GM06990 (cell line): ENCODE measurements around the gene DAZL.

DNA sequence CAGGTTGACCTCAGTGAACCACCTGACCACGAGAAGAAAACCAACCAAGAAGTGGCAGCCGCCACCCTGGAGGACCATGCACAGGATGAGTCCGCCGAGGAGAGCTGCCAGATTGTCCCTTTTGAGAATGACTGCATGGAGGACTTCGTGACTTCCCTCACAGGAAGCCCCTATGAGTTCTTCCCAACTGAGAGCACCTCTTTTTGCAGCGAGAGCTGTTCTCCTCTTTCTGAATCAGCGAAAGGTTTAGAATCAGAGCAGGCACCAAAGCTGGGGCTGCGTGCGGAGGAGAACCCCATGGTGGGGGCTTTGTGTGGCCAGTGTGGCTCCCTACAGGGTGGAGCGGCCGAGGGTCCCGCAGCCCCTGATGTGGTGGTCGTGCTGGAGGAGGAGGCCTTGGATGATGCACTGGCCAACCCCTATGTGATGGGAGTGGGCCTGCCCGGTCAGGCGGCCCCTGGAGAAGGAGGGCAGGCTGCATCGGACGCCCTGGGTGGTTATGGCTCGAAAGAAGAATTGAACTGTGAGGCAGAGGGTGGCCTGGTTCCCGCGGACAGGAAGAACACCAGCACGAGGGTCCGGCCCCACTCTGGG lies 1.3 kb downstream of the FGD5 start:
- RRBS, result no CpG with 5 or more reads among the region's 22 CpGs

- RRBS, result no CpG with 5 or more reads among the region's 3 CpGs
Measured at GRCh38 chr3:14989918-14990809, 42.8 kb downstream of the NR2C2 start.

- RRBS, result no CpG with 5 or more reads among the region's 7 CpGs
Measured at GRCh38 chr3:15003605-15004030, 56.2 kb downstream of the NR2C2 start.

GRCh38 chr3:15082040-15082813 lies 16.7 kb downstream of the RBSN start:
- RRBS, result no CpG with 5 or more reads among the region's 15 CpGs

- RRBS, result no CpG with 5 or more reads among the region's 4 CpGs
Measured at GRCh38 chr3:15095998-15096457, 2.9 kb downstream of the RBSN start.

GRCh38 chr3:15258602-15259821 lies 53.0 kb downstream of the CAPN7 start:
- RRBS, result no CpG with 5 or more reads among the region's 11 CpGs

DNA sequence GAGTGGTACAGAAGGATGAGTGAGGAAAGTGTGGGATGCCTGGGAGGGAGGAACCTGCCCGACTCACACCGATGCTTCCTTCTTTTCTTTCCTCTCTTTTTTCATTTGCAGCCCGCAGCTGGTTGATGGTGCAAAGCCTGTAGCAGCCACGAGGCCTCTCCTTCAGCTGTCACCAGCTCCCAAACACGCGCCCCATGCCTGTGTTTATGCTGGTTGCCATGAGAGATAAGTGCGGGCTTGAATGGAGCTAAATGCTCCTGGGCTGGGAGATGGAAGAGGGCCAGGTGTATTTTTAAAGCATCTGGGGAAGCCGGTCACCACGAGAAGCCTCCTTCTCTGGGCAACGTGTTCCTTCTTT lies 9.4 kb downstream of the COLQ start:
- RRBS, result no CpG with 5 or more reads among the region's 10 CpGs

DNA sequence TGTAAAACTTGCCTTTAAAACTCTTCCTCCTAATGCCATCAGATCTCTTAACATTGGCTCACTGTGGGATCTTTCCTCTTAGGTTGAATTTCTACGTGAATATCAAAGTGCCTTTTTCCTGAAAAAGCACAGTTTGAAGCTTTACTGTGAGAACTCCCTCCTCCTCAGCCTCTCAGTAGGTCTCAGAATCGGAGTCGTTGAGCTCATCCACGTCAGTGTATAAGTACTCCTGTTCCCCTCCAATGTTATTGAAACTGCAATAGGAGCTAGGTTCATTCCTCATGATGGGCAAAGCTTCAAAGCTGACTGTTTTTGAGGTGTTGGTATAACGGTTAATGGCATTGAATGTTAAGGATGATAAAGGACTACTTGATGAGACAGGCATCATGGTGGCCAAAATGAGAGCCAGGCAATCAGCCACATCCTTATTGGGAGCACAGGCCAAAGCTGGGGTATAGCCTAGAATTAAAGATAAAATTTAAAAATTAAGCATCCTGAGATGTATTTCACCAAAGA lies 68.6 kb downstream of the BTD start:
- RRBS, result no CpG with 5 or more reads among the region's 5 CpGs

DNA sequence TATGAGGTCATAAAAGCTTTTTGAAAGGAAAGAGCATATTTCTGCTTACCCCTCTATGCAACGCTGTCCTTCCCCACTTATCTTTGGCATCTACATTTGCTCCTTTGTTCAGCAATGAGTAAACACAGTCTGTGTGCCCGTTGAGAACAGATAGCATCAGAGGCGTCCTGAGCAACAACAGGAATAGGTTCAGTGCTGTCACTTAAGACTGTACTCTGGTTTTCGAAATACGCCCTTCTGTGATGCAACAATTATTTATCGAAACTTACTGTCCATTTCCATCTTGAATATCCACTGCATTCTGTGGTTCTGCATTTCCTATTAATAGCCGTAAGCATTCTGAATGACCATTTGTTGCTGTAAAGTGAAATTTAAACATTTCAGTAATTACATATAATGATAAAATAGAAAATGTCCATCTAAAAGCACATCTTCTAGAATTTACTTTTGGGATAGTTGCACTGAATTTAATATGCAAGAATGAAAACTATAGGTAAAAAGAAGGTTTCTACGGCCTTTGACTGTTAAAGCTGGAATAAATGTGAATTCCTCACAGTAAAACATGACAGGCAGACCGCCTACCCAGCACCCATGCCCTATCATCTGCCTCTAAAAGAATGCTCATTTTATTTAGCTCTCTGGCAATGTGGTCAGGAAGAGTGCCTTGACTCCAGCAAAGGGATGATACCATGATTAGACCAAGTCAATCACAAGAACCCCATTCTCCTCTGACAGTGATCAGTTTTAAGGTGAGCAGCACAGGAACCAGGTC lies 84.6 kb downstream of the BTD start:
- RRBS, result no CpG with 5 or more reads among the region's 9 CpGs

DNA sequence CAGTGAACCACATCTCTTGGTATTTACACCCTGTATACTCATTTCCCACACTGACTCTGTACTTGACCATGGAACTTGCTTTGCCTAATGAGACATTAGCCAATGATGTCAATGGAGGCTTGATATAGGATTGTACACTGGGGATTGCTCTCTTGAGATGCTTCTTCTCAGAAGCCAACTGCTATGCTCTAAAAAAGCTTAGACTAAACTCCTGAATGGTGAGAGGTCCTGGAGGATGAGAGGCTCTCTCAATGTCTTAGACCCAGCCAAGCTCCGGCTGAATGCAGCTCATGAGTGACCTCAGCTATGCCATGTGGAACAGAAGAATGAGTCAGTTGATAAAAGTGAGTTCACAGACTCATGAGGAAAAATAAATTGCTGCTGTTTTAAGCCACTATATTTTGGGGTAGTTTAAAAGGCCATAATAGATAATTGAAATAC lies 61.4 kb upstream of the GALNT15 start:
- RRBS, result no CpG with 5 or more reads among the region's 1 CpG

DNA sequence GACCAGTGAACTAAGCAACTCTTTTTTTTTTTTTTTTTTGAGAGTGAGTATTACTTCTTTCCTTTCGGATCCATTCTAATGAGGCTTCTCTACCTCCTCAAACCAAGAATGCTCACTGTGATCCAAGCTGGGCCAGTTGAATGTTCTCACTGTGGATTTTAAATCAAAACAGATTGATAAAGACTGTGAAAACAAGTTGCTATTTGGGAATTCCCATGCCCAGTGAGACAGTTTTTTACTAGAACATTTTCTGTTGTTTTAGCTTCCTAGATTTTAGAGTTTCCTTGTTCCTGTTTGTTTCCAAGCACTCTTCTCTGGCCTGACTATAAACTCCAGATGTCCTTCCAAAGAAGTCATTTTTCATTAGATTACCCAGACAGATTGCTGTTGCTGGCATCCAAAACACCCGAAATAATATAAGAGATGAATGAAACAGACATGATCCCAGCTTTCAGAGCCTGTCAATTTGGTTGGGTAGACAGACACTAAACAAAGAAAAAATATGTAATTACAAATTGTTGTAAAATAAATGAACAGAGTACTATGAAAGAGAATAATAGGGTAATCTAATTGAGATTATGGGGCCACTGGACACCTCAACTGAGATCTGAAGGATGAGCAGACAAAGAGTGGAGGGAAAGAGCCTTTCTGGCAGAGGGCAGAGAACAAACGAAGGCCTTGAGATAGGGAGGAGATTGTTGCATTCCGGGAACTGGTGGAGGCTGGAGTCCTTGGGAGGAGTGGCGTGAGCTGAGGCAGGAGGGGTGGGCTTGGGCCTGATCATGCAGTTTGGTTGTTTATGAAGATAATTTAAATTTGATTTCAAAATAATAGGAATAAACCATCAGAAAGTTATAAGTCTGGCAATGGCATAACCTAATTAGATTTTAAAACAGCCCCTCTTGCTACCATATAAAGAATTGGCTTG lies 59.8 kb upstream of the GALNT15 start:
- RRBS, result no CpG with 5 or more reads among the region's 5 CpGs

- RRBS, result no CpG with 5 or more reads among the region's 7 CpGs
Measured at GRCh38 chr3:16176256-16177102, 2.0 kb downstream of the GALNT15 start.

GRCh38 chr3:16330991-16331819 lies 66.2 kb downstream of the OXNAD1 start:
- RRBS, result no CpG with 5 or more reads among the region's 2 CpGs

DNA sequence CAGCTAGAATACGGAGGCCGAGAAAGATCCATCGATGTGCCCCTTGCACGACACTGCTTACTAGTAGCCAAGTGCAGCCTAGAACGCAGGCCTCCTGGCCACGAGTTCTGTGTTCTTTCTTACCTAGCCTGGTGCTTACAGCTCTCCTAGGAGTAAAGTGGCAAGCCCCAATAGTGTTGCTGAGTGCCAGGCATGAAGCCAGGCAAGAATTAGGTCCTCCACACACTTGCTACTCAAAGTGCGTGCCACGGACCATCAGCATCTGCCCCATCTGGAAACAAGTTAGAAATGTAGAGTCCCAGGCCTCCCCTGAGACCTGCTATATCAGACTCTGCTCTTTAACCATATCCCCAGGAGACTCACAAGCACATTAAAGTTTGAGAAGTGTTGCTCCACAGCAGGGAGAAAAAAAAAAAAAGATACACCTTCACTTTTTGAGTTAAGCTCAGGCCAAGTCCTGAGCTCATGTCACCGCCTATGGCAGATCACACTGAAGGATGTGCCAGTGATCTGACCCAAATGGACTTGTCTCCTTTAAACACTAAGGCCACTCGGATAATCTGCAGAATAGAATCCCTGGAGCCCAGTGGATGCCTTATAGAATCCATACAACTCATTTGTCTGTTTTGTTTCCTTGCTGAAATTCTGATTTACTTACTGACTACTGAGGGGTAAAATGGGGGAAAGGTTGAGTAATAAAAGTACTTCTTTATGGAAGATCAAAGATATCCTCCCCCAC lies 82.2 kb downstream of the RFTN1 start:
- RRBS, result no CpG with 5 or more reads among the region's 10 CpGs

GRCh38 chr3:16448378-16449134 lies 64.9 kb downstream of the RFTN1 start:
- RRBS, result no CpG with 5 or more reads among the region's 7 CpGs

- RRBS, result 74% methylated on average over 4 of the region's 10 CpGs
Measured at GRCh38 chr3:16467370-16467897, 46.1 kb downstream of the RFTN1 start.

- RRBS, result no CpG with 5 or more reads among the region's 3 CpGs
Measured at GRCh38 chr3:16503128-16504019, 10.1 kb downstream of the RFTN1 start.

DNA sequence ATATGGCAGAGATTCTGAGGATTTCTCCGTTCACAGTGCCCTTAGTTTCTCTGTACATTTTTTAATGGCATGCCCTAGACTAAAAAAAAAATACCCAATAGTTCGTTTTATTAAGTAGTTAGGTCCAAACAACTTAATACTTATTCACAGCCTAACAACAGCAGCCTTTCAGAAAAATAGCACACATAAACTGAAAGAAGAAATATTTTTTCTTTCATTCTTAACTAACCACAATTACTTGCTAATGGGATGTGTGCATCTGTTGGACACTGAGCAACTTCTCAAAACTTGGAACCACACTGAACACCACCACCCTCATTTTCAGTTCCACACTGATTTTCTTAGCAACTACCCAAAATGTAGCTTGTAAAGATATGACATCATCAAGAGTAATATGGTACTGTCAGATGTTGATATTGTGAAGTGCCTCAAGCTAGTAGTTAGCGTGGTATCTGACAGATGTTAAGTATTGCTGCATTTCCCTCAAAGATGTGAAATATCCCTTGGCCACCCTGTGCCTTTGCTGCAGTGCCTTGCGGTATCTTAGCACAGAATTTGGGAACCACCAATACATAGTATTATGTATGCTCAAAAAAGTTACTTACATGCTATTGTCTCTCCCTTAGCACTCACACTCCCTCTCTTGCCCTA lies 9.3 kb downstream of the RFTN1 start:
- RRBS, result no CpG with 5 or more reads among the region's 4 CpGs

DNA sequence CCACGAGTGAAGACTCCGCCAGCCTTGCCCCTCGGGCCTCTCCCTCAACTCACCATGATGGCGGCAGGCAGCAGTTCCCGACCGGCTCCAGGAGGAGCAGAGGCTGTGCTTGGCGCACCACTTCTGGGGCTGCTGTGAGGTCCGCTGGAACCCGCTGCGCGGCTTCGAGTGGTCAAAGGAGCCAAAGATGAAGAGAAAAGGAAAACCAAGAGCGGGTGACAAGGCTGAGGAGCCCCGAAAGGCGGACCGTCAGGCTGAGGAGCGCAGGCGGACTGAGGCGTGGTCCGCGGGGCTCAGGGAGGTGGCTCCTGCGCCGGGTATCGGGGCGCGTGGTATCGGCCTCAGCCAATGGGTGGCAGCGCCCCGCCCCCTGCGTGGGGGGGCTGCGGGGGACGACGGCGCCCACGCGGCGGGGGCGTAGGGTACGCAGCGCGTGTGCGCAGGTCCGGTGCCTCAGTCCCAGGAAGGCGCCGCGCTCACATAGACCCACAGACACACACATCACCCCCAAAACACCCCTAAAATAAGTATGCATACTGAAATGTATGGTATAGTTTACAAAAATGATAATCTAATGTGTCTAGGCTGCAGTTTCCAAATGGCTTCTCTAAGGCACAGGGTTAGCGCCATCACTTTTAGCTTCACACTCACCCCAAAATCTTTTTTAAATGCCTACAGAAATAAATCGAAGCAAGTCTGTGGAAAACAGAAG lies at the start of gene DAZL:
Gene DAZL, minus strand, starts transcription at position 274 of the 712 bp plus-strand sequence.
- RRBS, result no CpG with 5 or more reads among the region's 48 CpGs

- RRBS, result no CpG with 5 or more reads among the region's 1 CpG
Measured at GRCh38 chr3:16838592-16839017, 46.1 kb upstream of the PLCL2 start.